ENCODE measurements around the genes BEGAIN and DLK1.

GRCh38 chr14:100587190-100587757 lies at the start of gene BEGAIN:
TSS of gene BEGAIN (minus strand) at chr14:100587417.
- RRBS, result 3% methylated on average over 34 of the region's 76 CpGs

GRCh38 chr14:100658447-100658929 lies 68.2 kb upstream of the DLK1 start:
- RRBS, result no CpG with 5 or more reads among the region's 4 CpGs

DNA sequence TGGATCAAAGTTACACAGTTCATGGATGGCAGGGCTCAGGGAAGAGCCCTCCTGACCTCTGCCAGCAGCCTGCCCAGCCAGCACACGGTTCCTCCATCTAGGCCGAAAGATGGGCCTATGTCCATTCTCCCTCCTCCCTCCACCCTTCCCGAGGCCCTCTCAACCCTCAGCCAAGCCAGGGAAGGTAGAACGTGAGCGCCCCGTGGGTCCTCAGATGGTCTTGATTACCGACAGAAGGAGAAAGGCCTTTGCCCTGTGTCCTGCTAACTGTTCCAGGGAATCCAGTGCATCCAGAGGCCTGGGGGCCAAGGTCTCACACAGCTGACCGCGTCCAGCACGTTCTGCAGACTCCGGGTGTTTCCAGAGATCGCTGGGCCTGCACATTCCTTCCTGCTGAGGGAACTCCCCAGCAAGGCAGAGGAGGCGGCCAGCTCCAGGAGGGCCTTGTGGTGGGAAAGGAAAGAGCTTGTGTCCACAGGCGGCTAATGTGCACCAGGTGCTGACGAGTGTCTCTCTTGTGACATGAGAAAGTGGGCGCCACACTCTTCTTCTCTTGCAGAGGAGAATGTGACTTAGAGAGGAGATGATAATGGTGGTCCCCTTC lies 47.0 kb upstream of the DLK1 start:
- RRBS, result no CpG with 5 or more reads among the region's 16 CpGs

DNA sequence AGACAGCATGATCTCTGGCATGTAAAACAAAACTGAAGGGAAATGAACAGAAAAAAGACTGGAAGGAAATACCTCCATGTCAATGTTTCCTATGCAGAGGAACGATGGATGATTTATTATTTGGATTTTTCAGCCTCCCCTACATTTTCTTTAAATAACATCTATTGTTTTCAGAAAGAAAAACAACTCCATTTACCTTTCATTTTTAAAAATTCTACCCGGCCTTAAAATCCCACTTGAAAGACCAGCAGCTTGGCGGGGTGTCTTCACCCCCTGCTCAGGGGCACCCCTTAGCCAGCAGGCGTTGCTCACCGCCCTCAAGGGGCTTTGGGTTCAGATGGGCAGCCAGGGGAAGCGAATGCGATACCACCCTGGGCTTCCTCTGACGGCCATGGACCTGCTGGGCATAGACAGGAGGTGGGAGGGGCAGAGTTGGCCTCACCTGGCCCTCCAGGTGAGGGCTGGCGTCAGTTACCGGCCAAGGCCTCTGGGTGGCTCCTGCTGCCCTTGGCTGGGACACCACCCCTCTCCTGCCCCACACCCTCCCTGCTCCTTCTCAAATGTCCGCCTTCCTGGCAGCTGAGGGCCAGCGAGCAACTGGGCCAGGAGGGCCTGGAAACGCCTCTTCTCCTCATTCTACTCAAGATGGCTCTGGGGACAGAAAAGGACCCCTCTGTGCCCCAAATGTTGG lies 18.5 kb upstream of the DLK1 start:
- RRBS, result no CpG with 5 or more reads among the region's 13 CpGs

- RRBS, result 7% methylated on average over 37 of the region's 114 CpGs
Measured at GRCh38 chr14:100726416-100727409, at the start of gene DLK1. TSS of gene DLK1 (plus strand) at chr14:100726892.

- RRBS, result no CpG with 5 or more reads among the region's 10 CpGs
Measured at GRCh38 chr14:100847695-100848273, 55.7 kb downstream of the RTL1 start.

DNA sequence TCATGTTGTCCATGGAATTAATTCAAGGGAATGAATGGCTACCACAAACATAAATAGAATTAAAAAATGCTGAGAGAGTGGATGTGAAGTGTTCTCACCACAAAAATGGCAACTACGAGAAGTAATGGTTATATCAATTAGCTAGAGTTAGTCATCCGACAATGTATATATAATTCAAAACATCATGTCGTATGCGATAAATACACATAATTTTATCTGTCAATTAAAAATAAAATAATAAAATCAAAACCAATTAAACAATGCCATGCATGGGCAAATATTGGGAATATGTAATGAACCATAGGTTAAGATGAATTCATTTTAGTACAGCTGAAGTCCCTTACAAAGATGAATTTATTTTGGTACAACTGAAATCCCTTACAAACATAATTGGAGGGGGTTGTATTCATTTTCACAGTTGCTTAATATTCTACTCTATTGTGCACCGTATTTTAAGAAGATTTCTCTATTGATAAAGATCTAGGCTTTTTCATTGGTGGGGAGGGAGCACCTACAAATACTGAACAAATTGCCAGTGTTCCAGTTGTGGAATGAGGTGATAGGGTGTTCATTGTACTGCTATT lies 20.5 kb upstream of the RTL1 start:
- RRBS, result no CpG with 5 or more reads among the region's 5 CpGs

GRCh38 chr14:101033661-101034230 lies 130.2 kb upstream of the RTL1 start:
- RRBS, result no CpG with 5 or more reads among the region's 17 CpGs

GRCh38 chr14:101077430-101078237 lies 174.1 kb upstream of the RTL1 start:
- RRBS, result 10% methylated on average over 11 of the region's 47 CpGs

GRCh38 chr14:101369760-101370345 lies 391.7 kb upstream of the PPP2R5C start:
- RRBS, result 89% methylated on average over 4 of the region's 15 CpGs

- RRBS, result 33% methylated on average over 5 of the region's 23 CpGs
Measured at GRCh38 chr14:101707122-101708335, 54.0 kb upstream of the PPP2R5C start.

DNA sequence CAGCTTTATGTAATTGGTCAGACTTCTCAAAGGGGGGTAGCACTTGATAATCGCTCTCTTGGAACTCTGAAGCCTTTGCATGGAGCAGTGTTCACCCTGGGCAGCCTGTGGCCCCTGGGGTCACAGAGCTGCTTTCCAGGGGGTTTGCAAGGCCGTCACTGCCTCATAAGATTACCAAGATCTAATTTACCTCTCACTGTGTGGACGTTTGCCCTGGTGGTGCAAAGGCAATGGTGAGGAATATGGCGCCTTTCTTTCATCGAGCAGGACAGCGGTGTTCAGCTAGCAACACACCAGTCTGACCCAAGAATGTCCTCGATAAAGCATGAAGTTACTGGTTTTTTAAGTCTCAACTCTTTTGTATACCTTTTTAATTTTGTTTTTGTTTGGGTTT lies 57.7 kb downstream of the PPP2R5C start:
- RRBS, result no CpG with 5 or more reads among the region's 7 CpGs

DNA sequence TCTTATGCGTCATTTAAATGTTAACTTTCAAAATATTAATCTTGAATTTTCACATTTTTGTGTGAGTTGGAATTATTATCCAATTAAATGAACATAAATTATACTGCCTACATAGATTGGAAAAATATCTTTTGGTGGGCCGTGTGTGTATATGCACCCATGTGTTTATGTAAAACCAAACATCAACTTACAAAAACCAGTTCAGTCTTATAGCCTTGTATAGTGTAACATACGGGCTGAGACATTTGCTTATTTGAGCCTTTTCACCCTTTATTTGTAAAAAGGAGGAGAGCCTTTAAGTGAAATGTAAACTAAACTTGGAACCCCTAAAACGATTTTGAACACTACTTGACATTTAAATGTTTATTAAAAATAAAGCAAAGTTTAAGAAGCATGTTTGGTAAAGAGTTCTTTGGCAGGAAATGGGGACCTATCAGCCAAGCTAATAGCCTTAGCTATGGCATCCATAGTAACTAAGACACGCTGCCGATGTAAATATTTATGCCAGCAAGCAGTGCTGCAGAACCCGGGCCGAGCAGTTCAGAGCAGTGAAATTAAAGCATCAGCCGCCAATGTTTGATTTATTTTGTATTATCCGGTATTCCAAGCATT lies 61.4 kb downstream of the PPP2R5C start:
- RRBS, result 27% methylated on average over 4 of the region's 10 CpGs

- RRBS, result no CpG with 5 or more reads among the region's 6 CpGs
Measured at GRCh38 chr14:101949059-101949399, 15.3 kb upstream of the DYNC1H1 start.

DNA sequence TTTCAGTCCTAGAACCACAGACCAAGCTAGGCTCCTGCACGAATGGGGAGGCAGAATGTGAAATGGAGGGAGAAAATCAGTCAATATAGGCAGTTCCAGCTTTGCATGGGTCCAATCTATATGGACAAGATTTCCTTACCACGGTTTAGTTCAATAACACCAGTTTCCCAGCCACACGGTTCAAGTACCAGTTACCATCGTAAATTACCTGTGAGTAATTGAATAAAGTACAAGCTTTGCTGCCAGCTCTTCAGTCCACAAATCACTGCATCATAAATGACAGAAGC lies 6.1 kb upstream of the DYNC1H1 start:
- RRBS, result no CpG with 5 or more reads among the region's 4 CpGs

DNA sequence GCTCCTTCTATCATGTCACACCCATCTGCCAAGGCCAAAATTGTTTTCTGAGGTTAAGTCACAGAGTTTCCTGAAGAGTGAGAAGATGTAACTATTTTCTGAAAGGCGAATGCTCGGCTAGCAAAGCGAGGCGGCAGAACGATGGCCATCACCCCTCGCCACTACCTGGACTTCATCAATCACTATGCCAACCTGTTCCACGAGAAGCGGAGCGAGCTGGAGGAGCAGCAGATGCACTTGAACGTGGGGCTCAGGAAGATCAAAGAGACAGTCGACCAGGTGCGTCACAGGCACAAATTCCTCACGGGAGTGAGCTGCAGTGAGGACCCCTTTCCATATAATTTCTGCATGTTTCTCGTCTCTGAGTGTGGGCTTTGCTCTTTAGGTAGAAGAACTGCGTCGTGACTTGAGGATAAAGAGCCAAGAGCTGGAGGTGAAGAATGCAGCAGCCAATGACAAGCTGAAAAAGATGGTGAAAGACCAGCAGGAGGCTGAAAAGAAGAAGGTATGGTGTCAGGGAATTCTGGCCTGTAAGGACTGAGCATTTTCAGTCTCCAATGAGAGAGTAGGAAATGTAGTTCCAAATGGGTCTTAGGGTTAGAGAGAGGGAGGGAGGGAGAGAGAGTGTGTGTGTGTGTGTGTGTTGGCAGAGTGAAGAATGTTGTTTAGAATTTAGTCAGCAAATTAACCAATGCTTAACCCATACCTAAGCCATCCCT lies 57.3 kb downstream of the HSP90AA1 start:
- RRBS, result no CpG with 5 or more reads among the region's 16 CpGs

DNA sequence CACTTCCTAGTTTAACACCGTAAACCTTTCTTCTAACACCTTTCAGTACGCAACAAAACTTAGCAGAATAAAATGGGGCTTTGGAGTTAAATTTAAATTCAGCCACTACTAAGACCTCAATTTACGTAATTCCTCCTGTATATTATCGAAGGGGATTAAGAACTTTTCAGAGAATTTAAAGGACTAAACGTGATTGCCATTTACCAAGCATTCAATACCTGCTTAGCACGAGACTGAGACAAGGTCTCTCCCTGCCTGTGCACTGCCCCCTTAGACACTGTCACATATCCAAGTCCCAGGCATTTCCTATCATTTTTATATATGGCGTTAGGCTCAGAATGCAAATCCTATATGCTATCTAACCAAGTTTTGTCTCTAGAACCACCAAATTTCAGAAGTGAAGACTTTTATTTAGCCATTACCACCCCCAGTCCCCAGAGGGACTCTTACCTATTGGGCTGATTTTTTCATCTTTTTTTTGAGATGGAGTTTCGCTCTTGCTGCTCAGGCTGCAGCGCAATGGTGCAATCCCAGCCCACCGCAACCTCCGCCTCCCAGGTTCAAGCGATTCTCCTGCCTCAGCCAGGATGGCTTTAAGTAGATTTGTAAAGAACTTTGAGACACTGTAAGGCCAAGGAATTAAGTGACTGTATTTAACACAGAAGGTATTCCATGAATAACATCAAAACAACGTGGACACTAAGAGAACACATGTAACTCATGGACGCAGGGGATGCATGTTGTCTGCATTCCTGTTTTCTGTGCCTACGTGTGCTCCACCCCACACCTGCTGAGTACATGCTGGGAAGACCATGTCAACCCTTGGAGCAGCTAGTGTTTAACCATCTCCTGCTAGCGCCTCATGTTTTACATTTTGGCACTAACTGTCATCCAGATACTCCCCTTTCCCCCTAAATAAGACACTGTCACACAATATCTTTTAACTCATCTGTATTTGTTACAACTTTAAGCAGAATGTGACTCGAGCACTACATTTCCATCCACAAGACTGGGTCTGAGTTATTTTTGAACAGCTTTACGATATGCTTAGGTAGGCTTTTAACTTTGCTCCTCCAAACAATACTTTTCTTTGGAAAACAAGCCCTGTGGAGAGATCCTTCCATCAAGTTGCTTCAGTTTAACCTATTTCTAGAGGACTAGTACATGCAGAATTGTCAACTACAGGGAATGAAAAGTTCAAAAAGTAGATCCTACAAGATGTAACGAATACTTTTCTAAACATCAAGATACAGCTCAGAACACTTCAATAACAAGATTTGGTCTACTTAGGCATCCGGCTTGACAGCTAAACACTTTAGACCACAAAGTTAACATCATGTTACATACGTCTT lies 6.3 kb downstream of the HSP90AA1 start:
- RRBS, result no CpG with 5 or more reads among the region's 21 CpGs

DNA sequence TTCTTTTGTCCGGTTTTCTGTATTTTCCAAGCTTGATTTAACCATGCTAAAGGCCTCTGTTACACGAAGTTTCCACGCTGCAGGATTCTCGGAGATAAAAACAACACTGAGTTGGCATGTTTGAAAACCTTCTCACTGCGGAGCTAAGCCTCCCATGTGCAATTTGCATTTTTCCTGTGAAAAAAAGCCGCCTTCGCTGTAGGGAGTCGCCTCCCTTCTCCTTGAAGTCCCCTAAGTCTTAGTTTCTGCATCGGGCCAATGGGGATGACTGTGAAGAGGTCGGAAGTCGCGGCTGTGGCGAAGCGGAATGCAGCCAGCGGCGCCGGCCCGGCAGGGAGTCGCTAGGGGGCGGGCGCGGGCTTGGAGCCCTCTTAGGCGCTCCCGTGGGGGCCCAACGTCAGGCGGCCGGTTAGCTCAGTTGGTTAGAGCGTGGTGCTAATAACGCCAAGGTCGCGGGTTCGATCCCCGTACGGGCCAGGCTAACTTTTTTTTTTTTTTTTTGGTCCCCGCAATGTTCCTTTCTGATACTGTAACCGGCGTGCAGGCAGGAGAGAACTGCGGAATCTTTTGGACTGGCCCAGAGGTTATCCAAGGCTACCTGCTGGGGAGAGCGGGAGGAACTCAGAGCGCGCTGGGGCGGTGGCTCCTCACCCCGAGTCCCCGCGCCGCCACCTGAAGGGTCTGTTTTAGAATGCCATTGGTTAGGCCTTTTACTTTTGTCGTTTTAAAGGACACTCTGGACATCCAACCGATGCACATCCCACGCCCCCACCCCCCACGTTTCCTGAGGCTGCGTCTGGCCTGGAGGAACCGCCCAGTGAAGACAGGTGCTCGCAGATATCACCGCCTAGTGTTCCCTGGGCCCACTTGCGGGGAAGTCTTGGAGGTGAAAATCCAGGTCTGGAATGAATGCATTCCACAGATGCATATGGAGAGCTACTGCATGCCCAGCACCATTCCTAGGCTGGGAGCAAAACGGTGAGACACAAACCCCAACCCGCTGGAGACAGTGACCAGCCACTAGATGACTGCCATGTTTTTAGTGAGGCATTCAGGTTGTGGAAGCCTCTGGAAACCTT lies 2.5 kb upstream of the ZNF839 start:
- RRBS, result 3% methylated on average over 10 of the region's 57 CpGs

- RRBS, result no CpG with 5 or more reads among the region's 4 CpGs
Measured at GRCh38 chr14:102365296-102365704, 2.6 kb downstream of the TECPR2 start.

- RRBS, result 74% methylated on average over 5 of the region's 35 CpGs
Measured at GRCh38 chr14:102498239-102499024, 11.1 kb downstream of the ANKRD9 start.